ENCODE measurements around a stretch of chr20.

DNA sequence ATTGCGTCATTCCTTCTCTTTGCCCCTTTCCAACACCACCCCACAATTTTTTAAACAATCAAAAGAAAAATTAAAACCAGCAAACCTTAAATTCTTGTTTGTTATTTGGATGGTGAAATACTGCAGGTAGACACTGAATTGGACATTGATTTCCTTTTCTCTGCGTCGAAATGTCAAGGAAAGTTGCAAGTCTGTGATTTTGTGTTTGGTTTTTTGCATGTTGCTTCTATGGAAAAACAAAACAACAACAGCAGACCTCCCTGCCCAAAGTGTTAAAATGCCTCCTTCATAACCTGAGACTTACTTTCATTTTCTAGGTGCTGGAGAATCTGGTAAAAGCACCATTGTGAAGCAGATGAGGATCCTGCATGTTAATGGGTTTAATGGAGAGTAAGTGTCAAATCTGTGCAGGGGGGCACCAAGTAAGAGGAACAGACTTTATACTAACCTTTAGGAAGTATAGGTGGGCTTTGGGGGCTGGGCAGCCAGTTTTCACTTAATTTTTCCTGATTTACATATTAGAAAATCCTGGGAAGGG is 4.1 kb downstream of the GNAS start:
- PRO-cap, 3 experiments = no peak in any of the 3 experiments
- RAMPAGE, long total RNA = no peak
- RRBS, 2 experiments = no CpG with 5 or more reads among the region's 3 CpGs

DNA sequence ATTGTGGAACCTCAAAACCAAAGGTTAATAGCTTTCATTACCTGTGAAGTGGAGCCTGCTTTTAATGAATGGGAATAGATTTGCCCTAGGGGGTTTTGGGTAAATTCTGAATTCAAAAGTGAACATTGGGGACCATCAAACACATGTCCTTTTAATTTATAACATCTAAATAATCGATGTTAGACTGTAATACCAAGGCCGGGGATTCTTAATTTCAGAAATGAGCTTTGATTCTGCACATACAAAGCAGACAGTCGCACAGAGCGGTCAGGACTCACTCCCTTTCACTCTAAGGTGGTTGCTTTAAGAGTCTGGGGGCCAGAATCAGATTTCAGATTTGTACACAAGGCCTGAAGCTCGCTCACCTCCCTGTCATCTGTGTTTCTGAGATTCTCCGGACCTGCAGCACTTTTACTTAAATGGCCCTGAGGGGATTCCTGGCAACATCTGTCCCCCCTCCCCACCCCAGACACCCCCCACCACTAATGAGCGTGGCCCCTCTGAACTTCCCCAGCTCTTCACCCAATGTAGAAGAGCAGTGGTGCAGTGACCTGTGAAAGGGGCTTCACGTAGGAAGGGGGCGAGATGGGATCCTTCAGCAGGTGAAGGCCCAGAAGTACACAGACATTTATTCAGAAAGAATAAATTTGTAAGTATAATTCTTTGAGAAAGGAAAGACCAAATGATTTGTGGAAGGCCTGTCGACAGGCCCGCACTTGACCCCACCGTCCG is 10.0 kb downstream of the GNAS start:
- PRO-cap, 3 experiments = no peak in any of the 3 experiments
- RAMPAGE, long total RNA = no peak
- RRBS, 2 experiments = no CpG with 5 or more reads among the region's 13 CpGs

- PRO-cap, 3 experiments = no peak in any of the 3 experiments
- RAMPAGE, long total RNA = no peak
- RRBS, 2 experiments = no CpG with 5 or more reads among the region's 27 CpGs
These were observed 18.0 kb downstream of the GNAS start for GRCh38 chr20:58909009-58909898.

DNA sequence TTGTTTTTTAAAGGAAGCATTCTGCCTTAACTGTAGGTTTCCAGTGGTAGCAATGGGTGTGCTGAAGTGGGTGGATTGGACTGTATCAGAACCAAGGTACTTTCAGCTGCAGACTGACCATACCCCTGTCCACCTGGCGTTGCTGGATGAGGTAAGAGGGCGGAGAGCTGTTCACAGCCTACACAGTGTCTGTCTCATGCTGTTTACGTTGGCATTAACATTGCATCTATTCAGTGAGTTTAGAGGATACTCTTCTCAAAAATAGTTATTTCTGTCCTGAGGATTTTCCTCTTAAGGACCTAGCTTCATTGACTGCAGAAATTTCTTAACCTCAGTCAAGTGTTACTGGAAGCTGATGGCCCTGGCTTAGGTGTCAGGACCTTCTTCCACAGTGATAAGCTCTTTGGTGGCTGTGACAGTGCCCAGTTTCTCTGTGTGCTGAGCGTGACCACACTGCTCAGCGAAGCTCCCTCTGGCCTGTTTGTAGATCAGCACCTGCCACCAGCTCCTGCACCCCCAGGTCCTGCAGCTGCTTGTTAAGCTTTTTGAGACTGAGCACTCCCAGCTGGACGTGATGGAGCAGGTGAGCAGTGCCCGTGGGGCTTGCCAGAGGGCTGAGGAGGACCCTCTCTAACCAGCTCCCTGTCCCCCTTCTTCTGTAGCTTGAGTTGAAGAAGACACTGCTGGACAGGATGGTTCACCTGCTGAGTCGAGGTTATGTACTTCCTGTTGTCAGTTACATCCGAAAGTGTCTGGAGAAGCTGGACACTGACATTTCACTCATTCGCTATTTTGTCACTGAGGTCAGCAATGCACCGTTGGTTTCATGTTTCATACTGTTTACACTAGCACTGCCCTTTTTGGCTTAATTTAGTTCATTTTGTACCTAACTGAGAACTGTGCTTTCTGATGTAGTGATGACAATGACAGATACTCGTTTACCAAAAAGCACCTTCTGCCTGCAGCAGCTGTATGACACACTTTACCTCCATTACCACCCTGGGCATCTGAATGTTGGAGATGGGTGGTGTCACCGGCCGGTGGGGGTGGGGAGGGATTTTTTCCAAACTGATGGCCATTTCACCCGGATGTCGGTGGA is 12.3 kb downstream of the NELFCD start:
- PRO-cap, 3 experiments = no peak in any of the 3 experiments
- RAMPAGE, long total RNA = no peak
- RRBS, 2 experiments = no CpG with 5 or more reads among the region's 16 CpGs

GRCh38 chr20:59035457-59035692 is 3.2 kb upstream of the ATP5F1E start:
- PRO-cap, 3 experiments = no peak in any of the 3 experiments
- RAMPAGE, long total RNA = no peak
- RRBS, 2 experiments = no CpG with 5 or more reads among the region's 2 CpGs

DNA sequence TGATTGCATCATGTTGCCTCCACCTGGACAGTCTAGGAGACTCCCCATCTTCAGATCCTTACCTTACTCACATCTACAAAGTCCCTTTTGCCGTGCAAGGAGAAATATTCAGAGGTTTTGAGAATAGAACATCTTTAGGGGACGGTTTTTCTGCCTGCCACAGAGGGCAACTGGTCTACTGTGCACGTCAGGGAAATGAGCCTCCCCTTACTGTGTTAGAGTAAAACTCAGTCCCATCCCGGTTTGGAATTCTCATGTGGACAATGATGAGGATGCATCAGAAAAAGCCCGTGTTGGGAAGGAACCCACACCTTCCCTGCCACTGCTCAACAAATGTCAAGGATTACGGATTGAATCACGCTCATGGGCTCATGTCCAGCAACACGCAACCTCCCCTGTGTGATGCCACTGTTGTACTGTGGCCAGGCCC is 459.7 kb upstream of the CDH4 start:
- PRO-cap, 3 experiments = no peak in any of the 3 experiments
- RAMPAGE, long total RNA = no peak
- RRBS, 2 experiments = no CpG with 5 or more reads among the region's 8 CpGs

GRCh38 chr20:62063437-62064711 is 1.8 kb downstream of the TAF4 start:
- PRO-cap, 3 experiments = no peak in any of the 3 experiments
- RAMPAGE, long total RNA = no peak
- RRBS, 2 experiments = 2 to 6% methylated on average over 5 of the region's 83 CpGs

- PRO-cap, 3 experiments = no peak in any of the 3 experiments
- RAMPAGE, long total RNA = no peak
- RRBS, 2 experiments = no CpG with 5 or more reads among the region's 16 CpGs
These were observed 4.0 kb upstream of the TAF4 start for GRCh38 chr20:62069459-62070335.

GRCh38 chr20:62129675-62130063 is 7.4 kb downstream of the LSM14B start:
- PRO-cap, 3 experiments = no peak in any of the 3 experiments
- RAMPAGE, long total RNA = no peak
- RRBS, 2 experiments = no CpG with 5 or more reads among the region's 7 CpGs

DNA sequence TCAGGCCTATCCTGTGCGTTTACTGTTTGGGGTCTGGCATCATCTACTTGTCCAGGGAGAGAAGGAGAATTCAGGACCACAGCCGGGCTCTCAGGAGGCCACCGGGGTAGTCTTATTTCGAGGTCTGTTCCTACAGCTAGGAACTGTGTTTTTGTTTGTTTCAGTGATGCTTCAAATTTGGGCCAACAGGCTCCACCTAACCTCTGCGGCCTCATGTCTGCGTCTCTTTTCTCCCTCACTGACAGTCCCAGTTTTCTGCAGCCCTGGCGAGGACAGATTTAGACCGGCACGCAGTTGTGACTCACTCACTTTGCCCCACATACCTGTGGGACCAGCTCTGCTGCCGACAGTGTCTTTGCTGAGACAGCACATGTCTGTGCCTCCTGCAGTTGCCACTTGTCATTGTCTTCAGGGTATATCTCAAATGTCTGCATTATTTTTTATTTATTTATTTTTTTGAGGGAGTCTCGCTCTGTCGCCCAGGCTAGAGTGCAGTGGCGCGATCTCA is 29.2 kb downstream of the OSBPL2 start:
- PRO-cap, 3 experiments = peak in 2 of 3 experiments; most common plus-strand start position 308 of the sequence (in 1); most common minus-strand start position 230 of the sequence (in 2)
- RAMPAGE, long total RNA = no peak
- RRBS, 2 experiments = 12 to 29% methylated on average over 1 of the region's 14 CpGs

- PRO-cap, 3 experiments = no peak in any of the 3 experiments
- RAMPAGE, long total RNA = no peak
- RRBS, 2 experiments = no CpG with 5 or more reads among the region's 13 CpGs
These were observed 28.2 kb upstream of the ADRM1 start for GRCh38 chr20:62274430-62275110.

DNA sequence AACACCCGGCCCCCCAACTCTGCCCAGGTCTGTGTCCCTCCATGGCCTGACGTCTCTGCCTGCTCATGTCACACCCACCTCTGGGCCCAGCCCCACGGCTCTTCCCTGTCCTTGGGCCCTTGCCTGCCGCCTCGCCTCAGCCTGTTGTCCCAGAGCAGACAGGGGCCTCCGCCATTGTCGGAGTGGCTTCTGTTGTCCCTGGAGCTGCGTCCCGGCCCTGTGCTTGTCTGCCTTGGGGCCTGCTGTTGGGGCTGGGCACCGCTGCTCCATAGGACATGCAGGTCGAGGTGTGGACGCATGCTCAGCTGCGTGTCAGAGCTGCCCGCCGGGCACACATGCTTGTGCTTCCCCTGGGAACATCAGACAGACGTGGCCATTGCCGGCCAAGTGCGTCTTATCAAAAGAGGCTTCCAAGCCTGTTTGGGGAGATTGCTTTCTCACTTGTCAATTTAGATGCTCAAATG is 16.1 kb upstream of the ADRM1 start:
- PRO-cap, 3 experiments = no peak in any of the 3 experiments
- RAMPAGE, long total RNA = no peak
- RRBS, 2 experiments = 36 to 41% methylated on average over 7 to 8 of the region's 18 CpGs

DNA sequence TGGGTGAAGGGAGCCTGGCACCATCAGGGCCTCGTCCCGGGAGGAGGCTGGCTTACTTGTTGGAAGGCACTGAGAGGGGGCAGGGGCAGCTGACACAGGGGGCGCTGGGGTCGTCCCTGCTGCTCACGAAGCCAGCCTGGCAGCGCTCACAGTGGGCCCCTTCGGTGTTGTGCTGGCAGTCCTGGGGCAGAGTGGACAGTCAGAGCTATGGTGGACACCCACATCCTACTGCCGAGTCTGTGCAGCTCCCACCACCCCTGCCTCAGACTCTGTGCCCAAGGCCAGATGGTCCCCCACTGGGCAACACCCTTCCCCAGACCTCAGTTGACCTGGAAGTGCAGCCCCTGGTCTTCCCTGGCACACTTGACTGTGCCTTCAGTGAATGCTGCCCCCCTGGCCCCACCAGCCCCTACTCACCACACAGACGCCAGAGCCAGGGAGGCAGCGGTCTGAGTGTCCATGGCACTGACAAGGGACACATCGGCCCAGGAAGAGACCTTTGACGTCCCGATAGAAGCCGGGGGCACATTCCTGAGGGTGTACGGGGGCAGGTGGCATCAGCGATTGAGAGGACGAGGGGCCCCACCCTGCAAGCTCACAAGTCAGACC is 21.3 kb downstream of the ADRM1 start:
- PRO-cap, 3 experiments = no peak in any of the 3 experiments
- RAMPAGE, long total RNA = no peak
- RRBS, 2 experiments = no CpG with 5 or more reads among the region's 17 CpGs

- PRO-cap, 3 experiments = no peak in any of the 3 experiments
- RAMPAGE, long total RNA = no peak
- RRBS, 2 experiments = 81 to 94% methylated on average over 5 to 7 of the region's 30 CpGs
These were observed 29.5 kb downstream of the LAMA5 start for GRCh38 chr20:62337512-62338183.

GRCh38 chr20:62358101-62358945 is 8.8 kb downstream of the LAMA5 start:
- PRO-cap, 3 experiments = peak in 2 of 3 experiments; most common plus-strand start chr20:62358579 (in 1); most common minus-strand start chr20:62358402 (in 2)
- RAMPAGE, long total RNA = no peak
- RRBS, 2 experiments = 5 to 6% methylated on average over 6 of the region's 24 CpGs

GRCh38 chr20:62370914-62371255 is 3.8 kb upstream of the LAMA5 start:
- PRO-cap, 3 experiments = no peak in any of the 3 experiments
- RAMPAGE, long total RNA = no peak
- RRBS, 2 experiments = no CpG with 5 or more reads among the region's 7 CpGs

- PRO-cap, 3 experiments = peak in 2 of 3 experiments; most common plus-strand start chr20:62381381 (in 1); most common minus-strand start chr20:62381256 (in 1)
- RAMPAGE, long total RNA = no peak
- RRBS, 2 experiments = no CpG with 5 or more reads among the region's 20 CpGs
These were observed 5.6 kb upstream of the RPS21 start for GRCh38 chr20:62381013-62382030.

DNA sequence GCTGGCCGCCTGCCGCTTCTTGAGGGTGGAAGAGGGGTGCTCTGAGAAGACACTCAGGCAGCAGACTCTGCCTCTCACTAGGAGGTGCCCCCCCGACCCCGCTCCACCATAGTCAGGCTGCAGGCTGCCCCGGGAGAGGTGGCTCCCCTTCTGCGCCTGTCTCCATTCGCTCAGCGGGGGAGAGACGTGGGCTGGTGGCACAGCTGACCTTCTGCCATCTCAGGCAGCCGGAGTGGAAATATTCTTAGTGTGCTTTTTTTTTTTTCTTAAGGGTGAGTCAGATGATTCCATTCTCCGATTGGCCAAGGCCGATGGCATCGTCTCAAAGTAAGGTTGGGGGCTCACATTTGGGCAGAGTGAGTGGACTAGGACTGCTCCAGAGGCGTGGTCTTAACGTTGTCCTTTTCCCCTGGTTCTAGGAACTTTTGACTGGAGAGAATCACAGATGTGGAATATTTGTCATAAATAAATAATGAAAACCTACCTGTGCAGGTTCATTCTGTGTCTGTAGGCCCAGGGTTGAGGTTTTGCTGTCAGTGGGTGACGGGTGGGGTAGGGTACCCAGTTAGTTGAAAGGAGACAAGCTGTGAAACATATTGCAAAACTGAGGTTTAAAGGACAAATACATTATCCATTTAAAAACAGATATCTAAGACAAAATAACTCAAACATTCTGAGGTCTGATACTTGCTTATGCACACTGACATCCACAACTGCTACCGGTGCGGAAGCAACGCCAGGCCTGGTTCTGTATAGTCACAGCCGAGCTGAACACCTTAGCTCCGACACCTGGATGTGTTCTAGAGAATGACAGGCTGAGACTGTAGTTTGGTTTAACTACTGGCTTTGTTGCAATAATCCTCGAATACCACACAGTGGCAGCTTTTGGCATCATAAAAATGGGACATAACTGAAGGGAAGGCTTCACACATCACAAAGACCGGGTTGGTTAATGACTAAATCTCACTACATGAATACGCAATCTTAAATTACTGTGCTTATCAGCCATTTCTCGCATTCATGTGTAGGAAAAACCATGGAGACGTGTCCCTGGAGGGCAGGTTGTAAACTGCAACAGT is 1.5 kb downstream of the RPS21 start:
- PRO-cap, 3 experiments = peak in 1 of 3 experiments; most common minus-strand start position 234 of the sequence (in 1)
- RAMPAGE, long total RNA = no peak
- RRBS, 2 experiments = 35 to 41% methylated on average over 3 of the region's 26 CpGs

DNA sequence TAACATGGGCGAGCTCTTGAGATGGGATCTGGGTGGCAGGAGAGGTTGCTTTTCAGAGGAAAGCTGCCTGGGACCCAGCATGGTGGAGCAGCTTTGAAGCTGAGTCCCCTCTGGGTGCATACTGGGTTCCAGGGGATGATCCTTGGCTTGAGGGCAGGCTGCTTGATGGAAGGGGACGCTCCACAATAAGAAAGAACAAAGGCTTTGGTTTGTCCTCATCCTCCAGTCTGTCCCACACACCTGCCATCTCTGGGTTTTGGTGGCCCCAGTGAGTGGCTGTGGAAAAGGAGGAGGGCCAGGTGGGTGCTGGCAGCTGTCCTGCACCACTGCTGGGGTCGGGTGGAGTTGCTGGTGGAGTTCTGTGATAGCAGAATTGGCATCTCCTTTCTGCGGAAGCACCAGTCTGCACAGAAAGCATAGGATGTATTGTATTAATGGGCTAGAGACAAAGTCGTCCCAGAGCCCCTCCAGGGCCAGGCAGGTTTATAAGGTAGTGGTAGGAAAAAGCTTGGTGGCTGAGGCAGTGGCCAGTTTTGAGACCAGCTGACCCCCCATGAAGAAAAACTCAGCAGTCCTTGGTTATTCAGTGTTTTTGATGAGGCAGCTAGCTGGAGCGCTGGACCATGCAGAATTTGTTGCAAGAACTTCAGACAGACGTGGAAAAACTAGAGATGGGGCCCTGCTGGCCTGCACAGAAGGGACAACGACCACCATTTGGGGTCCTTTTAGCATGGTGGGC is 2.4 kb downstream of the RPS21 start:
- PRO-cap, 3 experiments = no peak in any of the 3 experiments
- RAMPAGE, long total RNA = no peak
- RRBS, 2 experiments = no CpG with 5 or more reads among the region's 8 CpGs

DNA sequence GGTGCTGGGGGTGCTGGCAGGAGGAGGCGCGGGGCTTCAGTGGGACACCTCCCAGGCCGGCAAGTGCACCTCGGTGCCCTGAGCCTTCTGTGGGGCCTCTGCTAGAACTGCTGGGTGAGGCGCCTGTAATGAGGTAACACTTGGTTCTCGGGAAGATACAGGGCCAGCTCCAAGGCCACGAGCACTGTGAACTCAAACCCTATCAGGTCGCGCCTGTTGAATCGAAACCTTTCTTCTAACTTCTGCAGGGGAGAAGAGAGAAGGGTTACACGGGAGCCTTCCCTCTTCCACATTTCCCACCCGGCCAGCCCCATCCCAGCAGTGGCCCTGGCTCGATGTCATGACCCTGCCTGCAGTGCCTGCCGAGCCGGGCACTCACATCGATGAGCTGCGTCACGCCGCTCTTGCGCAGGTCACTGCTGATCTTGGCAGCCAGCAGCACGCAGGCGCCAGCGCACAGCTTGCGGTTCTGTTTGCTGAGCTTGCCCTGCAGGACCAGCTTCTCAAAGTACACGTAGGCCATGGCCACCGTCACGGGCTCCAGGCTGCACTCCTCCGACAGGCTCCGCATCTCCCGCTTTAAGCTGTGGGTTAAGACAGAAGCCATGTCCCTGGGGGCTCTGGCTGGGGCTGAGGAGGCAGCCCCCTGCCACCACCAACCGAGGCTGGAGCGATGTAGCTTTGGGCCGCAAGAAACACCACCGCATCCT is 4.1 kb downstream of the RPS21 start:
- PRO-cap, 3 experiments = no peak in any of the 3 experiments
- RAMPAGE, long total RNA = no peak
- RRBS, 2 experiments = 58% methylated on average over 4 of the region's 34 CpGs

All from skeletal muscle tissue (tissue), 7 donors.